Metastatic Liver Carcinoma in the Adrenal Gland (tissue), 2 donors: ENCODE measurements around a stretch of chr1.

GRCh38 chr1:59601051-59601723 lies 213.6 kb upstream of the HOOK1 start:
- PRO-cap, 2 experiments = no peak in any of the 2 experiments

- PRO-cap, 2 experiments = no peak in any of the 2 experiments
These were observed 123.4 kb upstream of the HOOK1 start for GRCh38 chr1:59691349-59691741.

GRCh38 chr1:59847997-59848490 lies 33.3 kb downstream of the HOOK1 start:
- PRO-cap, 2 experiments = no peak in any of the 2 experiments

- PRO-cap, 2 experiments = no peak in any of the 2 experiments
These were observed 5.3 kb downstream of the CYP2J2 start for GRCh38 chr1:59921140-59921729.

DNA sequence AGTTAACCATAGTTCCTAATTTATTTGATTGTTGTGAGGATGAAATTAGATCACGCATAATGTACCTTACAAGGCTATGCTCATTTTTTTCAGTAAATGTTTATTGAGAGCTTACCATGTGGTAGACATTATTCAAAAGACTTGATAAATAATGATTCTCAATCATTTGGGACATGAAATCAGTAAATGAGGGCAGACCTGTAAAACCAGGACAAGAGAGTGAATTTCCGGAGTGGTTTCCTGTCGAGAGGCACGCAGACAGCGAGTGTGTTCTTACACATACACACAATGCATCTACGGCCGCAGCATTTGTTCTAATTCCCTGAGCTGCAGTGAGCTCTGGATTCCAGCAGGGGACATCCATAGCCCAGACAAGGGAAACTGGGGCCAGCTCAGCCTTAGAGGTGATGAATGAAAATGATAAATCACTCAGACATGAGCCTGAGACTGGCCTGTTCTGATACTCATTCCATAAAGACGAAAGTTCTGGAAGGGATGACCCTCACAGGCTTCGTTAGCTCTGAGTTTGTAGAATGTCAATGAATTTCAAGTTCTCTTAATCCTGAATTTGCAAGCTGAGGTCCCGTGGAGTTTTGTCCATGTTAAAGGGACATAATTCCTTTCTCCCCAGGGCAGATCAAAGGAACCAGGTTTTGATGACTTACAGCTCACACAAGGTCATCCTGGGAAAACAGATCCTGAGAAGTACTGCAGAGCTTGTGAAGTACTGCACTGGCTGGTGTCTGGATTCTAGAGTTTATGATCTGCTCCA lies 207.8 kb upstream of the C1orf87 start:
- PRO-cap, 2 experiments = no peak in any of the 2 experiments

DNA sequence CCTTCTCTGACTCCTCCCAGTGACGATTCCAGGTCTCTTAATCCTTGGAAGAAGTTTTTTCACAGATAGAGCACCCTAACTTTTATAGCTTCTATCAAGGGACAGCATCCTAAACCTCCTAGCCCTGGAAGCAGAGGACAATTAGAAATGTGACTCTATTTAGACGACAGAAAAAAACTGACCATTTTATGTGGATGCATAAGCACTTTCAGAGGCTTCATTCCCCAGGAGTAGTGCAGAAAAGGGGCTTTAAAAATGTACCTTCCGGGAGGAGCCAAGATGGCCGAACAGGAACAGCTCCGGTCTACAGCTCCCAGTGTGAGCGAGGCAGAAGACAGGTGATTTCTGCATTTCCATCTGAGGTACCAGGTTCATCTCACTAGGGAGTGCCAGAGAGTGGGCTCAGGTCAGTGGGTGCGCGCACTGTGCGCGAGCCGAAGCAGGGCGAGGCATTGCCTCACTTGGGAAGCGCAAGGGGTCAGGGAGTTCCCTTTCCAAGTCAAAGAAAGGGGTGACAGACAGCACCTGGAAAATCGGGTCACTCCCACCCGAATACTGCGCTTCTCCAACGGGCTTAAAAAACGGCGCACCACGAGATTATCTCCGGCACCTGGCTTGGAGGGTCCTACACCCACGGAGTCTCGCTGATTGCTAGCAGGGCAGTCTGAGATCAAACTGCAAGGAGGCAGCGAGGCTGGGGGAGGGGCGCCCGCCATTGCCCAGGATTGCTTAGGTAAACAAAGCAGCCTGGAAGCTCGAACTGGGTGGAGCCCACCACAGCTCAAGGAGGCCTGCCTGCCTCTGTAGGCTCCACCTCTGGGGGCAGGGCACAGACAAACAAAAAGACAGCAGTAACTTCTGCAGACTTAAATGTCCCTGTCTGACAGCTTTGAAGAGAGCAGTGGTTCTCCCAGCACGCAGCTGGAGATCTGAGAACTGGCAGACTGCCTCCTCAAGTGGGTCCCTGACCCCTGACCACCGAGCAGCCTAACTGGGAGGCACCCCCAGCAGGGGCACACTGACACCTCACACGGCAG lies 416.6 kb upstream of the C1orf87 start:
- PRO-cap, 2 experiments = no peak in any of the 2 experiments

DNA sequence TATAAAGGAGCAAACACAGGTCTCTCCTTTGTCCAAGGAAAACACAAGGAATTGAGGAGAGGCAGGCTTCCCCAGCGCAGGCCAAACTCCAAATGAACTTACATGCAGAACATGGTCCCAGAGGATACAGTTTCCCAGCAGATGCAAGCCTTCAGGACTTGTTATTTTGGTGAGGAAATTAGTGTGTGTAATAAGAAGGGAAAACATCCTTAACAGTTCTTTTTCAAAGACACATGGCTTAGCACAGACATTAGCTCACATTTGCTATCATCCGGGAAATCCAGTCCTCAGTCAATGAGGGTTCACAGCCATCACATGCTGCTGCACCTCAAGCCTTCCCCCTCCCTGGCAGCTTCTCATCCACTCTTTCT lies 98.0 kb upstream of the NFIA start:
- PRO-cap, 2 experiments = no peak in any of the 2 experiments

DNA sequence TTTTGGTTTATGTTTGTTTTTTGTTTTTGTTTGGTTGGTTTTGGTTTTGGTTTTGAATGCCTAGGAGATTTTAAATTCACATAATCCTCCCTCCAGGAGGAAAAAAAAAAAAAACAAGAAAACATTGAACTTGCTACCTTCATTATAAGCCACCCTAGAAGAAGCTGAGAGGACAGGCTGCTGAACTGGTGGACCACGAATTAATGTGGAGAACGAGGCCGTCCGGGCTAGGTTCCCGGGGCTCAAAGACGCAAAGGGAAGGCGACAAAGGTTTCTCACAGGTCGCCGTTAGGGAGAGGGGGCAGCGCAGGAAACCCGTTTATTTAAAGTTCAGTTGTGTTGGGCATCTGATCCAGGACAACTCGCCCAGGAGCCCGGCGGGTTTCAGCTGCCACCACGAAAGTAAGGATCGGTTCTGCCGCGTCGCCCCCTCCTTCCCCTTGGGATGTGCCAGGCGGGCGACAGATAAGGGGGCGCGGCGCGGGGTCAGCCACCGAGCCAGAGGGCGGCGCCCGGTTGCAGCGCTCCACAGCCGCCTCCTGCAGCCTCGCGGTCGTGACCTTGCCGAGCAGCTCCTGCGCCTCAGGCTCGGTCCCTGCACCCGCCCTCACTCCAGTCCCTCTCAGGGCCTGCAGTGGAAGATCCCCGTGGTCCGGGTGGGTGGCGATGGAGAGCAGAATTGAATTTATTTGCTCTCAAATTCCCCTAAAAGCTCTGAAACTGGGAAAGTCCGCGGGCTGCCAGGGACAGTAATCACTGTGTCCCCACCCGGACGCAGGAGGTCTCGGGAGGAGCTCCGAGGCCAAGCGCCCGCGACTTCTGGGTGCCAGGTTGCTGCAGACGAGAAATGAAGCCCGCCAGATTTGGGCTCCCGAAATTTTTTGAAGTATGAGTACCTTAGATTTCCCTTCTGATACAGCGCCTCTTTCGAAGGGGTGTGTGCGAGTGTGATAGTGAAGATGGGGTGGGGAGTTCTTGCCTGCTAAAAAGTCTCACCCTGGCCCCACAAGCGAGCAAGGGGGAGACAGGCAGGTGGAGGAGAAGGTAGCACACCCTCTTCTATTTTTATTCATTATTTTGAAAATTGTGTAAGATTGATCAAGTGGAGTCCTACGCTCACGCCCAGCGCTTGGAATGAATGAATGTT lies 28.5 kb upstream of the NFIA start:
- PRO-cap, 2 experiments = peak in 1 of 2 experiments; most common plus-strand start position 625 of the sequence (in 1); most common minus-strand start position 563 of the sequence (in 1)

GRCh38 chr1:61142585-61143297 lies 60.4 kb downstream of the NFIA start:
- PRO-cap, 2 experiments = peak in 1 of 2 experiments; most common minus-strand start chr1:61142976 (in 1)

GRCh38 chr1:61152486-61153468 lies 70.4 kb downstream of the NFIA start:
- PRO-cap, 2 experiments = no peak in any of the 2 experiments

DNA sequence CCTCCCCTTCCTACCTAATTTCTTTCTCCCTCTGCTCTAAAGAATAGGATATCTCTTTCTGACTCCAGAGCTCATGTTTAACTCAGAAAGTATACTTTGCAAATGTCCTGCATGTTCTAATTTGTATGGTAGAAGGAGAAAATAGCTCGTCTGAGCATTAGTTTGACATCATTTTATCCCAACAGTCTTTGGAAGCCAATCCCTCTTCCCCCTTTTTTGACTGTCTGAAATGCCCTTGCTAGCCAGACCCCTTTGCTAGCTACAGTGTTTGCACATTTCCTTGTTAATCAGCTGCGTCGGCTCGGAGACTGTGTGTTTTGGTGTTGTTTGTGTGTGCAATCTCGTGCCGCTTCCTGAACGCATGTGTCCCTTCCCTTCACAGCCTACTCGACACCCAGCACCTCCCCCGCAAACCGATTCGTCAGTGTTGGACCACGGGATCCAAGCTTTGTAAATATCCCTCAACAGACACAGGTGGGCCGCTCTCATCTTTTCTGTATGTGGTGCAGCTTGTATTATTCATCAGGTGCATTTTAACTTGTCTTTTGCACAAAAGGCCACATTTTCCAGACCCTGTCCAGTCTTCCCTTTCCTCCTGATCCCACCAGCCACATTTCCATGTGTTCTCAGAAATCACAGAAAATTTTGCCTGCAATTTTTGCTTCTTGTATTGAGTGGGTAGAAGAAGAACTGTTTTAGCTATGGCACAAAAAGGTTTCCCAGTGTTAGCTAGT lies 298.7 kb downstream of the TM2D1 start:
- PRO-cap, 2 experiments = no peak in any of the 2 experiments

GRCh38 chr1:61591642-61592295 lies 133.2 kb downstream of the TM2D1 start:
- PRO-cap, 2 experiments = no peak in any of the 2 experiments

DNA sequence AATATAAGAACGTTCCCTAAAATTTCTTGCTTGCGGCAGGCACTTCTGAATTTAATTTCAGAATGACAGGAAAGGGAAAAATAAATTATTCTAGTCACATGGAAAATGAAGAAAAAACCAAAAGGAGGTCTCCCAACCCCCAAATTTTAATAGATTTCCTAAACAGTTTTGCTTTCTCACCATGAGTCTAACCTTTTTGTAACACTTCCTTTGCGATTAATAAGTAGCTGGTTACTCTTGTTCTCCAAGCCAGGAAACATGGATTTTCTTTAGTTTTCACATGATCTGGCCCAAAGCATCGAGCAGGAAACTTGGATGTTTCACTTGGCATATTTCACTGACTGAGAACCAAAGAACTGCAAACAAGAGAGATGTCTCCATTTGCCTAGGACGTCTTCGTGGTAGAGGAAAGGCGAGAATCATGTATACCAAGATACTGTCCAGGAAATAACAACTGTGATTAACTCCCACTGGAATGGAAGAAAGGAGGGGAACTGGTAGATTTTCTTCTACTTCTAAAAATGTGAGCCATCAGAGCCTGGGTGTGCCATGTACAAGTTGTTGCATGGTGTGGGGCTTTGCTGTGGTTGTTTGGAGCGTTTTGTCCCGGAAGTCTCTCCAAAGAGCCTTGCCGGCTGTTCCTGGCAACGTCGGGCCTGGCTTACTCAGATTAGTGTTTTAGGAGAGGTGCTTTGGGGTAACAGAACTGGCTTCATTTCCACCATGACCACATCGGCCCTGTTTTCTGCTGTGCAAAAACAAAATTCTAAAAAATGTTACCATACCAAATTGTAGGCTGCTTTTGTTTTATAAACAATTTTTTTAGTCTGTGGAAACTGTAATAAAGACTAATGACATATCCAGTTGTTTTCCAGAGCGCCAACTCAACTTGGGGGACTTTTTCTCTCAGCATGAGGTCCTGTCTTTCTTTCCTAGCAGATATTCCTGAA lies 118.5 kb downstream of the TM2D1 start:
- PRO-cap, 2 experiments = no peak in any of the 2 experiments

GRCh38 chr1:61638102-61638978 lies 86.6 kb downstream of the TM2D1 start:
- PRO-cap, 2 experiments = no peak in any of the 2 experiments

DNA sequence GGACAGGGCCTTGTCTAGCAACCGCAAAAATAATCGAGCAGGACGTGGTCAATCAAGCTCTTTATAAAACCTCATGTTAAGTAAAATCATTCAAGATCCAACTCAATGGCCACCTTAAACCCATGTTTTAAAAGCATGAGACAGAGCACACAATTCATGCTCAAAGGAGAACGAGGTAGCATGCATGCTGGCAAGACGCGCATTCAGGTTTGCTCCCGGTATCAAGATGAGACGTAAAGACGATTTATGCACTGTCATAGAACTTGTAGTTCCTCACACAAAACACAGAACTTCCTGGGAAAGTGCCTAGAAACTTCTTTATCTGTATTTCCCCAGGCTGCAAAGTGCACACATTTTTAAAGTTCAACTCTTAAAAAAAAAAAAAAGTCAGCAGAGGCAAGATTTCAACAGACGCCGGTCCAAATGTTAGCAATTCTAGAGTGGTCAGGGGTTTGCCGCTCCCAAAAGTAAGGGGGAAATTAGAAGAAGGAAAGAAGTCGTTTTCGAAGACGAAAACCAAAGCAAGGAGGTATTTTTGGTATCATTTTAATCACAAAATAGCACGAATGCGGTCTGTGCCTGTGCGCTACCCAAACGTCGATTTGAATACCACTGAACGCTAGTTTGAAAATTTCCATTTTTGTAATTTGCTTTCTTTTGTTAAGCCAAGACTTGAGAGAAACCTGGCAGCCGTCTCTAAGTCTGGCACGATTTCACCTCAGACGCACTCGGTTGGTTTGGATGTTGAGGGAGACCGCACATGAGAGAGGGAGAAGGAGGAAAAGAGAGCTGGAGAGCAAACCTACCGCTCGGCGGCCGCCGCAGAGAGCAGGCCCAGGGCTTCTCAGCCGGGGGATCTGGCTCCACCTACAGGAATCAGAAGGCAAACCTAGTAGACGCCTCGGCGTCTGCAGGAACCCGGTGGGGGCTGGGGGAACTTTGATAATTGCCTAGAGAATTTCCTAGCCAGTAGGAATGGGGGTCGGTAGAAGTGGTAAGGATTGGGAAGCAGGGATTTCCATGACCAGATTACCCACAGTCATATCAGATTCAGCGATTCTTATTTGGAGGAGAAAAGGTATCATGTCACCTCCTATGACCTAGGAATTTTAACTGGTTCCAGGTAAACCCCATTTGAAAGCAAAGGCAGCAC lies 83.5 kb downstream of the TM2D1 start:
- PRO-cap, 2 experiments = no peak in any of the 2 experiments

DNA sequence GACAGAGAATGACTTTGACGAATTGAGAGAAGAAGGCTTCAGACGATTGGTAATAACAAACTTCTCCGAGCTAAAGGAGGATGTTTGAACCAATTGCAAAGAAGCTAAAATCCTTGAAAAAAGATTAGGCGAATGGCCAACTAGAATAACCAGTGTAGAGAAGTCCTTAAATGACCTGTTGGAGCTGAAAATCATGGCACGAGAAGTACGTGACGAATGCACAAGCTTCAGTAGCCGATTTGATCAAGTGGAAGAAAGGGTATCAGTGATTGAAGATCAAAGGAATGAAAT lies 201.9 kb downstream of the PATJ start:
- PRO-cap, 2 experiments = no peak in any of the 2 experiments

GRCh38 chr1:62371354-62371752 lies 52.1 kb upstream of the KANK4 start:
- PRO-cap, 2 experiments = no peak in any of the 2 experiments

- PRO-cap, 2 experiments = no peak in any of the 2 experiments
These were observed 15.8 kb downstream of the ANGPTL3 start for GRCh38 chr1:62613049-62613607.

DNA sequence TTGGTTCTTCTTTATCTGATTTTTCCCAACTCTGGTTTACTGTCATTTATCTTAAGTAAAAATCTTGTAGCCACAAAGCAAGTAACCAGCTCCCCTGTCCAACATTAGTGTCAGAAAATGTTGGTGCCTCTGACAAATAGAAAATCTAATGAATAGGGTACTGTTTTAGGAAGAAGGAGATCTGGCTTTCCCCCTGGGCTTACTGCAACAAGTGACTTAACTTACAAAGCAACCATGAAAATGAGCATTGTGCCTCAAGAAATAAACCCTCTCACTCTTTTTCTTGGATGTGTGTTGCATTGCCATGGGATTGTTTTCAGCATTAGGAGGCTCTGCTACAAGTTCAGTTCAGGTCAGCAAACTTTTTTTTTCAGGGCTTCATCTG lies 37.7 kb upstream of the DOCK7 start:
- PRO-cap, 2 experiments = no peak in any of the 2 experiments

- PRO-cap, 2 experiments = no peak in any of the 2 experiments
These were observed 2.1 kb upstream of the FOXD3 start for GRCh38 chr1:63320119-63320904.